ENCODE measurements around a stretch of chr9.

DNA sequence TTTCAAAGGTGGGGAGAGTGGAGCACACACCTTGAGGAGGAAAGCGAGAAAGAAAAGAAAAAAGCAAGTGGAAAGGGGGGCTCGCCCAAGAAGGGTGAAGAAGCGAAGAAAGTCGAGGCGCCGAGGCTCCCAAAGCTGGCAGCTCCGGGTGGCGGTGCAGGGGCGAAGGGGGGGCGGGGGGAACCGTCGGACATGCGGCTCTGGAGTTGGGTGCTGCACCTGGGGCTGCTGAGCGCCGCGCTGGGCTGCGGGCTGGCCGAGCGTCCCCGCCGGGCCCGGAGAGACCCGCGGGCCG is 337 bp downstream of the PAPPA start:
- PRO-cap, result no peak

- PRO-cap, result no peak
Observed at GRCh38 chr9:116312336-116312691, 158.7 kb downstream of the PAPPA start.

DNA sequence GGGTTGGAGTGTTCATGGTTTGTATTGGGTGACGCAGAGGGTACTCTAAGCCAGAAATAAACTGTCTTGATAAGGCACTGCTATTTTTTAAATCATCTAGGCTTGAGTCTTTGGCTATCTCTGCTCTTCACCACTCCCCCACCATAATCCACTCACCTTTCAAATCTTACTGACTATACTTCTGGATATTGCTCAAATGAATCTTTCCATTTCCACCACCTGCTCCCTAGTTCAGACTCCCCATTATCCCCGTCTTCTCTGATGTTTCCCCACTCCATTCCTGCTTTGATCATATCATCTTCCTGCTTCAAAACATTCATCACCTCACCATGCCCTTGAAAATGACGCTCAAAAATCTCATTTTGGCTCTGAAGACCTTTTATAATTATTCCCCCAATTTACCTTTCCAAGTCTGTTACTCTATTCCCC is 8.7 kb downstream of the TRIM32 start:
- PRO-cap, result no peak

DNA sequence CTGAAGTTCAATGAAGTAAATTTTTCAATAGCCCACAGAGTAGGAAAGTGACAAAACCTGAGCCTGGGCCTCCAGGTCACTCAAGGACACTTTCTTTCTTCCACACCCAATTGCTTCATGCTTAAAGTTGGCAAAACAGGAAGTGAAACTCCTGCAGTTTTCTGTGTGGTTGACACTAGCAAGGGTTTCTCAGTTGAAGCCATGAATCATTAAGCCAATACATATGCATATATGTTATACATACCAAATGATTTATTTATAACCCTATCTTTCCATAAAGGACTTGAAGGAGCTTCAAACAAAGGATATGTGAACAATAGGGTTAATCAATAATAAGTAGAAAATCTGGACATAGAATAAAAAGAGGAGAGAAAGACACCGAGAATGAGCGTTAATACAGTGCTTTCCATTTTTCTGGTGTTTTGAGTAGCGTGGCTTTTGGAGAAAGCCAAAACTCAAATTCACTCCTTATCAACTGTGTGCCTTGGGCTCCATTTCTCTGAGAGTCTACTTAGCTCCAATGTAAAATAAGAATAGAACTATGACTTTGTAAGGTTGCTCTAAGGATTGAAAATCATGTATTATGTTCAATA is 14.0 kb downstream of the TLR4 start:
- PRO-cap, result no peak

GRCh38 chr9:117782744-117783567 is 78.8 kb downstream of the TLR4 start:
- PRO-cap, result no peak

- PRO-cap, result no peak
Observed at GRCh38 chr9:118331424-118332242, 627.4 kb downstream of the TLR4 start.

GRCh38 chr9:120536108-120536767 is 43.7 kb downstream of the CDK5RAP2 start:
- PRO-cap, result no peak

GRCh38 chr9:120605031-120605591 is 25.1 kb upstream of the CDK5RAP2 start:
- PRO-cap, result no peak

GRCh38 chr9:120778560-120779183 is 14.5 kb downstream of the FBXW2 start:
- PRO-cap, result no peak

DNA sequence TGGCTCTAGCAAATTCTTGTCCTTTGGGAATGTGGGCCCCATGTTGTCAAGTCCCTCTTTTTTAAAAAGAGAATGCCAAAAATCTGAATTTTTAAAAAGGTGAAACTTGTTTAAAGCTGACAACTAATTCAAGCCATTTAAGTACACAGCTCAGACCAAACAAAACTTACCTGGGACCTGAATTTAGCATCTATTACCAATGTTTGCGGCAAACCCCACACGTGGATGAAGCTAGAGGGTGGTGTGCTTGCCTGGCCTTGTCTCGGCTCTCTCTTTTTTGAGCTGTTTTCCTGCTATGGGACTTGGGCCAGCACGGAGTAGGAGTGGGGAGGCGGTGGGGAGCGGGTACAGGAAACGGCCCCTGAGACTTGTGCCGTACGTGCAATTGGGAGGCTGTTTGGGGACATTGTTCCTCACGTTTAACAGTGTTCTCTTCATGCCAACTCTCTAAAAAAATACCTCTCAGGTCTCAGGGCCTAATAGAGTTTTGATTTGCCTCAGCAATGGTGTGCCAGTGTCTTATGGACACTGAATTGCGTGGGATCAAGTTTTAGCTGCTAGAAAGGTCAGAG is 15.1 kb upstream of the PHF19 start:
- PRO-cap, result no peak

DNA sequence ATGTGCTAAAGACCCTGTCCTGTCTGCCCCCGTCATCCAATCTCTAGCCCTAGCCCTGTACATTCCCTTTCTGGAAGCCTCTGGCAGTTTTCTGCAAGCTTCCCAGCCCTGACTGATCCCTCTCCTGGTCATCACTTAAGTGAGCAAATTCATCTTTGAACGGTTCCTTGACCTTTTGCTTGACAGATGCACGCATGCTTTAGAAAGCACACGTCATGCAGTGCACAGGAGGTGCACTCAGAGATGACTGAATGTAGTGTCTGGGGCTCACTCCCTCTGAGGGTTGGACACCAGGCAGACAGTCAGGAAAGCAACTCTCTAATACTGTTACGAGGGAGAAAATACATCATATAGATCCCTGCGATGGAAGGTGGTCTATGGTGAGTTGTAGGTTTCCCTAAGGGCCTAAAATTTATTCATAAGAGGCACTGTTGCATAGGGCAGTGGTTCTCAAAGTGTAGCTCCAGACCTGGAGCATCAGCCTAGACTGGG is 16.5 kb upstream of the PHF19 start:
- PRO-cap, result no peak

DNA sequence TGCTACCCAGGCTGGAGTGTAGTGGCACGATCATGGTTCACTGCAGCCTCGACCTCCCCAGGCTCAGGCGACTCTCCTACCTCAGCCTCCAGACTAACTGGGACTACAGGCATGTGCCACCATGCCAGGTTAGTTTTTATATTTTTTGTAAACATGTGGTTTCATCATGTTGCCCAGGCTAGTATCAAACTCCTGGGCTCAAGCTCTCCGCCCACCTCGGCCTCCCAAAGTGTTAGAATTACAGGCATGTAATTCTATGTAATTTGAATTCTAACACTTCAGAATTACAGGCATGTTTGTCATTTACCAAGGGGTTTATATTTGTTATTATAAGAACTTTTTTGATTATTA is 3.7 kb downstream of the TRAF1 start:
- PRO-cap, result no peak

DNA sequence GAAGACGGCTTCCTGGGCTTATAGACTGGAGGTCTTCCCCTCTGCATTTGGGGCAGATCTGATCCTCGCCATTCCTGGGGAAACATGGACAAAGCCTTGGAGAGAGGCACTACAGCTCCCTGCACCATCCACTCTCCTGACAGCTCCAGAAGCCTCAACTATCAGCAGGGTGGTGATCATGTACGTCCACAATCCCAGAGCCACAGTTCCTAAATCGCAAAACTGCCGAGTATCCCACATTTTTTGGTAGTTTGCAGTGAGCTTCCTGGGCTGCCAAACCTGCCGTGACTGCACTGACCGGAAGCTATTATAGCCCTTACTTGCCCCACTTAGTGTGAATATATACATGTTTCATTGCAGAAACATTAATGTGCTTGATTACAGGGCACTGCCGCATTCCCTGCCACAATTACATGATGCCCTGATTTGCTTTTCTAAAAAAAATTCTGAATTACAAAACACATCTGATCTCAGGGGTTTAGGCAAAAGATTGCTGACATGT is 2.8 kb downstream of the TRAF1 start:
- PRO-cap, result no peak

- PRO-cap, result no peak
Observed at GRCh38 chr9:120927423-120927818, 825 bp upstream of the TRAF1 start.

GRCh38 chr9:120930955-120931963 is 4.7 kb upstream of the TRAF1 start:
- PRO-cap, result bidirectional peak, plus-strand start at chr9:120931662, minus-strand start at chr9:120931369

GRCh38 chr9:121002565-121002985 is 47.5 kb downstream of the C5 start:
- PRO-cap, result no peak

GRCh38 chr9:121182272-121182873 is 19.3 kb downstream of the RAB14 start:
- PRO-cap, result no peak

DNA sequence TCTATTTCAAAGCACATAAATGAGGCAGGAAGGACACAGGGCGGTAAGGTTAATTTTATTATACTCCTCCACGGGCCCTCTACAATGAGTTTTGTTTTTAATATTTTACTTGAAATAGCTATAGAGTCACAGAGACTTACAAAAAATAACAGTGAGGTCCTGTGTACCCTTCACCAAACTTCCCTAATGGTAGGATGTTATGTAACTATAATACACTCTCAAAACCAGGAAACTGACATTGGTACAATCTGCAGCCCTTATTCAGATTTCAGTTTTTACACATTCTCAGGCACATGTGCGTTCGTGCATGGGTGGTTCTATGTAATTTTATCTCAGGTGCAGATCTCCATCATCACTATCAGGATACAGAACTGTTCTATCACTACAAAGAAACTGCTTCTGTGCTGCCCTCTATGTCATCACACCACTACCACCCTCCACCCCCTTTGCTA is 16.5 kb downstream of the RAB14 start:
- PRO-cap, result no peak

DNA sequence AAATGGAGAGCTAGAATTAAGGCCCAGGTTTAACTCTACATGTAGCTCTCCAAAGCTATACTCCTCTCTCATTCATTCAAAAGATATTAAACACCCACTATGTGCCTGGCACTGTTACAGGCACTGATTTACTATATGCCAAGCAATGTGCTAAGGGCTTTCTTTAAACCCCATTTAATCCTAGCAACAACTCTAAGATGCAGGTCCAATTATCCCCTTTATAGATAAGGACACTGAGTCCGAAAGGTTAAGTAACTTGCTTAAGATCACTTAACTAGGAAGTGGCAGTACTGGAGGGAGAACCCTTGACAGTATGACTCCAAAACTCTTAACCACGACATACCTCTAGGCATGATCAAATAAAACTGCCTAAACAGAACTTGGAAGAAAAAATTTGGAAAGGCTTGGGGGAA is 1.8 kb downstream of the RAB14 start:
- PRO-cap, result no peak

DNA sequence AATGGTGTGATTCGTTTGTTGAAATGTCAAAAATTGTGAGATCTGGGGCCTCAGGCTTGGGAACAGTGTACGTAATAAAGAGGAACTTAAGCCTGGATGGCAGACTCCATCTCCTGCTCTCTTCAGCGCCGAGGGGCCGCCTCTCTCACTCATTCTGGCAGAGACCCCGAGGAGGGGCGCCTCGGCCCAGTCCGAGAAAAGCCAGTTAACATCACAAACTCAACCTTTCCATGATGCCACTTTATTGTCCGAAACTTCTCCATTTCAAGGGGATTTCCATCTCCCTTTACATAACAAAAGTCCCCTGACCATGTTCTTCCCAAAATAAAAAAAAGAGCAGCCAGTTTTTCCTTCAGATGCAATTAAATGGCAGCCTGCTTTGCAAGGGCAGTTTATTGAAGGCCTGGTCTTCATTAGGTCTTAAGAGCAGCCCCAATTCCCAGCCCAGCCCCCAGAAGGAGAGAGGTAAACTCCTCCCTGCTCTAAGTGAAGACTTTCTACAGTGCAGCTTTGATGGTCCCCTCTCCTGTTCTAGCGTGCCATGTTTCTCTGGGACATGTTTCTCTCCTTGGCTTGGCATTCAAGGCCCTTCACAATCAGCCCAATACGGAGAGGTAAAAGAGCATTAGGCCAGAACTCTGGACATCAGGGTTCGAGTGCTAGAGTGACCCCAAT is 19.4 kb upstream of the RAB14 start:
- PRO-cap, result no peak

Data from sternocleidomastoid (tissue), 1 donor.